HT-29 (cell line): ENCODE results near the gene PTF1A.

DNA sequence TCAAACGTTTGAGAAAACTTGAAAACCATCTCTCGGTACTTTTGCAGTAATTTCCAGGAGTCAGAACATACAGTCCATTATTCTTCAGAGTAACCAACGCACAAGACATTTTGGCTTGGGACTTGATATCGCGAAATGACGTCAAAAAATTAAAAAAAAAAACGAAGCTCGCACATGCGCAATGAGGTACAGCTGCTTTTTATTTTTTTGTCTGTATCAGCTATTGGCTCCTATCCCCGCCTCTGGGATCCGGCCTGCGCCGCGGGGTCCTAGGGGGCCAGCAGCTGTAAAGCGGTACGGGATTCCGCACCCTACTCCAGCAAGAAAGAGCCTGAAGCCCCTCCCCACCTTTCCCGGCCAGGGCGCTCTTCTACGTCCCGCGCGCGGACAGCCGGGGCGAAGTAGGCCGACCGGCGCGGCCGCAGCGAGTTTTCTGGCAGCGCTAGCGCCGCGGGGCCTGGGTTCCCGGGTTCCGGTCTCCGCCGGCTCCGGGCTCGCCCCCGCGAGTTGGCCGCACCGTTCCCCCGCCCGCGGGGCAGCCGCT, 5.0 kb upstream of the SPAG6 start:
- RAMPAGE, long total RNA: no peak

GRCh38 chr10:22436486-22437192, 91.3 kb downstream of the SPAG6 start:
- RAMPAGE, long total RNA: no peak

DNA sequence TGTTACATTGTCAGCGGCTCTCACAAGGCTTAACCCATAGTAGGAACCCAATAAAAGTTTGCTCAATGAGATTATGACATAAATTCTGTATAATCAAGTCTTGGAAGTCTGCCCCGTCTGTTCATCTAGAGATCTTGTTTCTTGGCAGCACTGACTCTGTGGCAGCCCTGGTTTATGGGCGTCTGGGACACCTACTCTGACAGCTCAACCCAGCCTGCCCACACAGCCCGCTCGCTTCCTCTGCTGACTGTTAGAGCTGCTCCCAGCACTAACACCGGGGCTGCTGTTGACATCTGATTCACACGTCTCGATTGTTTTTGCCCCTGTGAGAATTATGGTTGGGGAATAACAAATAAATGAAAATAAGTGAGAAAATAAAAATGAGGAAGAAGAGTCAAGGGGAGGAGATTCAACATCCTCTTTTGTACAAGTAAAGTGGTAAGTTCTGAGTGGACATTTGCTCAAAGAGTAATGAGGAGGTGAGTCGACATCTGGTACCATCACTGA, 160.8 kb downstream of the SPAG6 start:
- RAMPAGE, long total RNA: no peak

- RAMPAGE, long total RNA: no peak
These were observed 80.8 kb downstream of the PIP4K2A start for GRCh38 chr10:22633514-22634022.

DNA sequence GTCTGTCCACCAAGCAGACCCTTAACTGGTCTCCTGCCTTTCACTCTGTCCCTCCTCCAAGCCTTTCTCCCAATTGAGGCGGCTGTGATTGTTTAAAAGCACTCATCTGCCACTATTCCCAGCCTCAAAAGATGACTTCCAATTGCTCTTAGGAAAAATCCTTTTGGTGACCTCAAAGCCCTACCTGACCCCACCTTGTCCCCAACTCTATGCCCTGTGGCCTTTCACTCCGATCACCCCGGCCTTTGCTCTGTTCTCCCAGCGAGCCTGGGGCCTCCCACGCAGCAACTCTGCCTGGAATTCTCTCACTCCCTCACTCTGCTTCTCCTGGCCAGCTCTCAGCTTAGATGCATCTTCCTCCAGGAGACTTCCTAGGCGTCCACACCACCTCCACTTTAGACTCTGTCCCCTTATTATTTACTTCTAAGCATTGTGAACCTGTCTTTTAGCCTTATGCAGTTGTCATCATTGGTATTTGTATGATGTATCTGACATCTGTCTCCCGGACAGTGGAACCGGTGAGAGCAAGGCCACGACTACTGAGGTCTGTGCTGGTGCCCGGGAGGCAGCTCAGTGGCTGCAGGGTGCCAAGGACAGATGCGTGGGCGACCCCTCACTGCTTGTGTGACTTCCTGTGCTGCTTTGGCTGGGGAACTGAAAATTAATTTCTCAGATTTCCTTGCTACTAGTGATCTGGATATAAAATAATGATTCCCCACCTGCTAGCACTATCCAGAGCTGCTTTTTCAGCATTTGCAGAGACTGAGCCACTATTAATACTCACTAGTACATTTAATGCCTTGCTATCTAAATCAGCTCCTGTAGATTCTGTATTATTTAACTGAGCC, 63.0 kb downstream of the PIP4K2A start:
- RAMPAGE, long total RNA: no peak

- RAMPAGE, long total RNA: no peak
These were observed 22.7 kb downstream of the PIP4K2A start for GRCh38 chr10:22691558-22692205.

- RAMPAGE, long total RNA: no peak
These were observed 5.7 kb downstream of the PIP4K2A start for GRCh38 chr10:22708196-22709468.

DNA sequence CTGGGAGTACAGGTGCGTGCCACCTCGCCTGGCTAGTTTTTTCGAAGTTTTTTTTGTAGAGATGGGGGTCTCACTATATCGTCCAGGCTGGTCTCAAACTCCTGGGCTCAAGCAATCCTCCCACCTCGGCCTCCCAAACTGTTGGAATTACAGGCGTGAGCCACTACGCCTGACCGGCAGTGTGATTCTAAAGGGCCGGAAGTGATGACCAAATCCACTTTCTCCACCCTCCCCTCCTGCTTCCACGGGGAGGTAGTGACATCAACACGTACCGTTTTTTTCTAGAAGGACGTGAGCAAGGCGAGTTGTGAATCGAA, 27.9 kb upstream of the MSRB2 start:
- RAMPAGE, long total RNA: no peak

GRCh38 chr10:23191784-23192784, at the start of gene PTF1A:
Gene PTF1A (plus strand): TSS chr10:23192312.
- RAMPAGE, long total RNA: no peak

DNA sequence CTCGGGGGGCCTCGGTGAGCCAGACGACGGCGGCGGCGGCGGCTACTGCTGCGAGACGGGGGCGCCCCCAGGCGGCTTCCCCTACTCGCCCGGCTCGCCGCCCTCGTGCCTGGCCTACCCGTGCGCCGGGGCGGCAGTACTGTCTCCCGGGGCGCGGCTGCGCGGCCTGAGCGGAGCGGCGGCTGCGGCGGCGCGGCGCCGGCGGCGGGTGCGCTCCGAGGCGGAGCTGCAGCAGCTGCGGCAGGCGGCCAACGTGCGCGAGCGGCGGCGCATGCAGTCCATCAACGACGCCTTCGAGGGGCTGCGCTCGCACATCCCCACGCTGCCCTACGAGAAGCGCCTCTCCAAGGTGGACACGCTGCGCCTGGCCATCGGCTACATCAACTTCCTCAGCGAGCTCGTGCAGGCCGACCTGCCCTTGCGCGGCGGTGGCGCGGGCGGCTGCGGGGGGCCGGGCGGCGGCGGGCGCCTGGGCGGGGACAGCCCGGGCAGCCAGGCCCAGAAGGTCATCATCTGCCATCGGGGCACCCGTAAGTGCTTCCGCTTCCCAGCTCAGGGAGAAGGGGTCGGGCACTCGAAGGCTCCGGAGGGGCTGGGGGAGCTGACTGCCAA, 779 bp downstream of the PTF1A start:
- RAMPAGE, long total RNA: no peak

DNA sequence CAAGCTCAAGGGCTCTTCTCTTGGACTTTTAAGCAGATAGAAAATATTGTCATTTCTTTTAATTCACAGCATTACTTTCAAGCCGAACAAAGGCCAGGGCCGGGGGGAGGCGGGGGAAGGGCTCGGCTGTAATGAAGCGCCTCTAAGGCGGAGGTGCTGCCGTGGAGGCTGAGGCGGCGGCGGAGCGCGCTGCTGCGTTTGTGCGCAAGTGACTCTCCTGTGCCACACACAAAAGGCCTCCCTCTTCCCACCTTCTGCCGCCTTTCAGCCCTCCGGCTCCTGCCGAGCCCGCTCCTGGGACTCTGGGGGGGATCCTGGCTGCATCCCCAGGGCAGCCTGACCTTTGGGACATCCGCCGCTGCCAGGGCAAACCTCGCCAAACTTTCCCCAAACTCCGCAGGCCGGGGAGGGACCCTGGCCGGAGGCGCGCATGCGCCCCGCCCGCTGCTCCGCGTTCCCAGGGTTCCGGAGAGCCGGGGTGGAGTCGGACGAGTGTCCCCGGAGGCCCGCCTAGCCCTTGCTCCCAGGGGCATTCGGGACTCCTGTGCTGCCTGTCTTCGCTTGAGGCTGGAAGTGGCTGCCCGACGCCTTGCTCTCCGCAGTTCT, 6.7 kb downstream of the PTF1A start:
- RAMPAGE, long total RNA: no peak

GRCh38 chr10:23442193-23443080, 3.6 kb downstream of the OTUD1 start:
- RAMPAGE, long total RNA: no peak

- RAMPAGE, long total RNA: no peak
These were observed 255.7 kb downstream of the OTUD1 start for GRCh38 chr10:23694190-23695334.

DNA sequence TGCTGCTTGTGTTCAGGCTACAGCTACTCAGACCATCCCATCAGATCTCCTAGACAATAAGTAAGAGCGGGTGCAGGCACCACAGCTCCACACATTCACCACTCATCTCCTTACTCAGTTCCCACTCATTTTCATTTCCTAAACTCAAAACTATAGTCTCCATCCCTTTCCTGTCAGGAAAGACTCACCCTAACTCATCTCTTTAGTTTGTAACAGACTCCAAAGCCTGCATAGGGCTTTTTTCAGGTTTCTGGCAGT, 383.0 kb downstream of the OTUD1 start:
- RAMPAGE, long total RNA: no peak

DNA sequence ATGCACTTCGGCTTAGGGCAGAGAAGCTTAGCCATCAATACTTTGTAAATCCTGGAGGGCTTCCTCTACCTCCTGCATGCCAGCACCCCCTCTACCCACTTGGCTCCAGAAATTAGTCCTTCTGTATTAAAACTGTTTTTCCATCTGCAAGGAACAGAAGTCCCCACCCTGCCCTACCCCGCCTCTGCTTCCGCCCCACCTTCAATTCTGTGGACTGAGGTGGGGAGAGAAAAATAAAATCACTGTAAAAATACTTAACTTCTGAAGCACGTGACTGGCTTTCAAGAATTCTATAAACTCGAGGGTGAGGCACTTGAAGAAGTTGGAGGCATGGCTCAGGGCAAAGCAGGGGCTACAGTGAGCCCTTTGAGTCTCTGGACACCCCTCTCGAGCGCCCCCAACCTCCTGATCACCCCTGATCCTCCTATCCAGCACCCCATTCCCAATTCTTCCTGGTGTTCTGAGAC, 7.4 kb upstream of the KIAA1217 start:
- RAMPAGE, long total RNA: no peak

GRCh38 chr10:24201980-24202525, 6.9 kb upstream of the KIAA1217 start:
- RAMPAGE, long total RNA: no peak

DNA sequence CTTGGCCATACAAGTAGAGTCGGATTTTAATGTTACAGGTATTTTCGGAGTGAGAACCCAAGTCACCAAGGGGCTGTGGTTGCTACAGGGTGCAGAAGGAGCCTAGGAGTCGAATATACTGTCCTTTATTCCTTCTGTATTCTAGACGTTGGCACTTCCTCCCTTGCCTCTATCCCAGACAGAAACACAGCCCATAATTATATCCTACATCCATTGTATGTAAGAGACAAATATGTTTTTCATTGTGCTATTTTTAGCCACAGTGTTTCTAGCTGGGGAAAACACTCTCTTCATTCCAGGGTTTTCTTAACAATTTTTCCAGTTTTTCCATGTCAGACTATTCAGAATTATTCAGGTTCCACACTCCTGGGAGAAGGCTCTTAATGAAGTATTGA, 32.6 kb downstream of the KIAA1217 start:
- RAMPAGE, long total RNA: no peak

DNA sequence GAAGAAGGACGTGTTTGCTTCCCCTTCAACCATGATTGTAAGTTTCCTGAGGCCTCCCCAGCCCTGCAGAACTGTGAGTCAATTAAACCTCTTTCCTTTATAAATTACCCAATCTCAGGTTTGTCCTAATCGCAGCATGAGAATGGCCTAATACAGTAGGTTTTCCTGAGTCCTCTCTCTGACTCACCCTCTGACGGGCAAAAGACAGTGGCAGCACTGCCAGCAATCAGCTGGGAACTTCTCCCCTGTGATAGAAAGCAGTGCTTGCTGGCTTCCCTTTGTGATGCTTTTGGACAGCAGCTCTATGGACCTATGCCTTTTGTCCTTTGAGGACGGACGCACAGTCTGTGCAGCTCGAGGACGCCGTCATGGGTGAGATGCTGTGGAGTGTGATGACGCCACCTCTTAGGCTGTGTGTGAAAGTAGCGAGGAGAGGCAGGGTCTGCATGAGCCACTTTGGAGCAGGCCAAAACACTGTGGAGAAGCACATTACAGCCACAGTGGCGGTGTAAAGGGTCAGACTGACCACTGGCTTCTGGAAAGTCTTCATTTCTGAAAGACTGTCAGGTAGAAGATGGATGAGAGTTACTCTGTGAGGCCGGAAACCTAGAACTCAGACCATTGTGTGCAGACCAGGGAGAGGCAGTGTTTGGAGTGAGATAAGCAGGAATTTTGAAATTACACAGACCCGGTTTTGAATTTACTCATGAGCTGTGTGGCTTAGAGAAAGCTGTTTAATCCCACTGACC, 68.9 kb downstream of the KIAA1217 start:
- RAMPAGE, long total RNA: no peak

DNA sequence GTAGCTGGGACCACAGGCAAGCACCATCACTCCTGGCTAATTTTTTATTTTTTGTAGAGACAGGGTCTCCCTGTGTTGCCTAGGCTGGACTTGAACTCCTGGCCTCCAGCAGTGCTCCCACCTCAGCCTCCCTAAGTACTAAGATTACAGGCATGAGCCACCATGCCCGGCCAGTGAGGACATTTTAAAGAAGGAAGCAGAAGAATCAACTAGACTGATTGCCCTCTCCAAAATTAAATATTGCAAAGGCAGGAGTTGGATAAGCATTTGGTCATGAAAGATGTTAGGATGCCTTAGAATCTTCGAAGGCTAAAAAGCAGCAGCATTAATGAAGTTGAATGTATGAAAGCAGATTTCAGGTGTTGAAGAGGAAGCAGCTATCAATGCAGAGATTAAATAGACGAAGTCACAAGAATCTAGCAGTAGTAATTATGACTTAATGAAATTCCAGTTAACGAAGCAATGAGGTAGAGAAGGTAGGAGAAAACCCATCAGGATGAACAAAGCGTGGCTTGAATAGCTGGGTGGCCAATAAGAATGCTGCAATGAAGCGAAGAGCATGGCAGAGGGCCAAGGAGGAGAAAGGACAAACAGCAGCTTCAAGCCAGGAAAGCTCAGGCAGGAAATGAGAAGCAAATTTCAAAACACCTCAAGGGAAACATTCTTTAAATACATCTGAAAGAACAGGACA, 122.3 kb downstream of the KIAA1217 start:
- RAMPAGE, long total RNA: no peak

DNA sequence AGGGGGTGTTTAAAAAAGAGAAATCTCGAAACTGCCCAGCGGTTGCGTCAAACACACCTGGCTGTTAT, 1.4 kb downstream of the ARHGAP21 start:
- RAMPAGE, long total RNA: no peak